ENCODE data around the gene TMEFF2.

- RAMPAGE, long total RNA = no peak
- RRBS = no CpG with 5 or more reads among the region's 5 CpGs
Measured at GRCh38 chr2:190413330-190413974, 5.3 kb downstream of the MFSD6 start.

GRCh38 chr2:190417048-190417607 lies 9.0 kb downstream of the MFSD6 start:
- RAMPAGE, long total RNA = no peak
- RRBS = no CpG with 5 or more reads among the region's 6 CpGs

DNA sequence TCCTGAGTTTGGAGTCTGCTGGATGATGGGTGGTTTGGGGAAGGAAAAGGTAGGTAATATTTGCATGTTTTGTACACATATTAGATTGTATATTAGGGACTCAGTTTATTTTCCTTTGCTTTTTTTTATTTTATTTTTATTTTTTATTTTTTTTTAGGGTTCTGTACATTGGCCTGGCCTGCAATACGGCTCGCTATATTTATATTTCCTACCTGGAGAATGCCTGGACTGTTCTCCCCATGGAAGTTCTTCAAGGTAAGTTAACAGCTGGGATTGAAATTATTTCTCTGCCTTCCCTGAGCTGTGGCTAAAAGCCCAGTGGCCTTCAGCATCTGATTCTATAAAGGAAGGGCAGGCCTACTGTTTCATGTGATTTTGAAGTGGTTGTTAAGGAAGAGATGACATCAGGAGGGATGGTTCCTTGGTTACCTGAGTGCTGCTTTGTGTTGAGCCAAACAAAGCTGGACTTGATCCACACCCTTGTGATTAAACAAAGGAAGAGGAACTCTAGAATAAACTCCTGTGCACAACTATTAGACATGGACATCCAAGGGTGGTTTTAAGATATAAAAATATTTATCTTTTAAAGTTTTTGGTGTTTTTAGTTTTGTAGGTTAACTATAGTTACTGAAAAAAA lies 61.6 kb downstream of the MFSD6 start:
- RAMPAGE, long total RNA = no peak
- RRBS = no CpG with 5 or more reads among the region's 2 CpGs

GRCh38 chr2:190471553-190472051 lies 62.9 kb downstream of the NEMP2 start:
- RAMPAGE, long total RNA = no peak
- RRBS = no CpG with 5 or more reads among the region's 7 CpGs

- RAMPAGE, long total RNA = no peak
- RRBS = no CpG with 5 or more reads among the region's 13 CpGs
Measured at GRCh38 chr2:190499771-190500790, 34.4 kb downstream of the NEMP2 start.

GRCh38 chr2:190504905-190505335 lies 29.6 kb downstream of the NEMP2 start:
- RAMPAGE, long total RNA = no peak
- RRBS = no CpG with 5 or more reads among the region's 3 CpGs

GRCh38 chr2:190718657-190719158 lies 69.8 kb downstream of the NAB1 start:
- RAMPAGE, long total RNA = no peak
- RRBS = no CpG with 5 or more reads among the region's 6 CpGs

DNA sequence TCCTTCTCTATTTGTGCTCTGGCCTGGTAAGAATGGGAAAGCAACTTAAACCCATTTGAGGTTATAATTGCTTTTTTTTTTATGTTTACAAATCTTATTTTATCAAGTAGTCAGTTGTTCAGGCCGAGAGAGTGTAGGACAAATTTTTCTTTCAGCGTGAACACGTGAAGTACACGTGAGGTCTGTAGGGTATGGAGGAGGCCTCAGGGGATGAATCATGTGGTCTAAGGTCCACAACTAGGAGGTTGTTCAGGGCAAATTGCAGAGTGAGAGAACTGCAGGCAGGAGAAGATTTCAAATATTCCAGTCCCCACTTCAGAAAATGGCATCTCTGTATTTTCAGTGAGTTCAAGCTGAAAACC lies 71.2 kb upstream of the GLS start:
- RAMPAGE, long total RNA = no peak
- RRBS = no CpG with 5 or more reads among the region's 4 CpGs

- RAMPAGE, long total RNA = no peak
- RRBS = no CpG with 5 or more reads among the region's 5 CpGs
Measured at GRCh38 chr2:190811087-190811489, 69.5 kb upstream of the GLS start.

DNA sequence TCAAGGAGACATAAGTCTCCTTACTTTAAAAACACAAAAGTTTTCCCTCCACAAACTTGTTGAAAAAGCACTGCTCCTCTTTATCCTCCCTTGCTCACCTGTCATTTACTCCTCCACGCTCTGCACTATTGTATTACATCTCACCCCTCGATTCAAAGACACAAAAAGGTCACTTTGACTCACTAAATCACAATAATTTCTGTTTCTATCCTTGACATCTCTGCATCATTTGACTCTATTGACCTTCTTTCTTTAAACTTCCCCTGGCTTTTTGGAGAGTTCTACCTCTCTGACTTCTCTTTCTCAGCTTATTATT lies 35.0 kb upstream of the GLS start:
- RAMPAGE, long total RNA = no peak
- RRBS = no CpG with 5 or more reads among the region's 2 CpGs

DNA sequence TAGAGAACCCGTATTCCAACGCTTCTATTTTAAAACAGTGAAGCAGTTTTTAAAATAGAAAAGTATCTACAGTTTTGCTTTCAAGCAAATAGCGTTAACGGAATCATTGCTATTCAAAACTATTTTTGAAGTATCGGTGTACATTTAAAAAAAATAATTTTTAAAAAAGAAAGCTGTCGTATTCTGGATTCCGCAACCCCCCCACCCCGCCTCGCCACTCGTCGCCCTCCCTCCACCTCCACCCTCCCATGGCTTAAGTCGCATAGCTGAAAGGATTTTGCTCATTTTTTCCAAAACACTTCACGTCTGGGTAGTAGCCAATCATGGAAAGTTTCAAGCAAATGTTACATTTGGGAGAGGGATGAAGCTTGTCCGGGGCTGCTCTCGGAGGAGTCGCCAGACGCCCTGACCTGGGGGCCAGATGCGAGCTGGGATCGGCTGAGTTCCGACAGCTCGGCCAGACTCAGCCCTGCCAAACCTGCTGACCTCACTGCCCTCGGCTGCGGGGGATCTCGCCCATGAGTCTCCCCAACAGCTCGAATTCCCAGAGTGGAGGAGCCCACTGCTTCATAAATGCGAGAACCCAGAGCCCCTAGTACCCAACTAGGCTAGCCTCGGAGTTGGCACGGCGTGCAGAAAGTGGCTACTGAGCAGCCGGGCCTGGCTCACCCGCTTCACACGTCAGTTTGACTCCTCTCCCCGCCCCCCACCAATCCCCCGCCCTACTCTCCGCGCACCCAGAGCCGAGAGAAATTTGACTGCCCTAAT lies 491 bp upstream of the GLS start:
- RAMPAGE, long total RNA = no peak
- RRBS = no CpG with 5 or more reads among the region's 37 CpGs

DNA sequence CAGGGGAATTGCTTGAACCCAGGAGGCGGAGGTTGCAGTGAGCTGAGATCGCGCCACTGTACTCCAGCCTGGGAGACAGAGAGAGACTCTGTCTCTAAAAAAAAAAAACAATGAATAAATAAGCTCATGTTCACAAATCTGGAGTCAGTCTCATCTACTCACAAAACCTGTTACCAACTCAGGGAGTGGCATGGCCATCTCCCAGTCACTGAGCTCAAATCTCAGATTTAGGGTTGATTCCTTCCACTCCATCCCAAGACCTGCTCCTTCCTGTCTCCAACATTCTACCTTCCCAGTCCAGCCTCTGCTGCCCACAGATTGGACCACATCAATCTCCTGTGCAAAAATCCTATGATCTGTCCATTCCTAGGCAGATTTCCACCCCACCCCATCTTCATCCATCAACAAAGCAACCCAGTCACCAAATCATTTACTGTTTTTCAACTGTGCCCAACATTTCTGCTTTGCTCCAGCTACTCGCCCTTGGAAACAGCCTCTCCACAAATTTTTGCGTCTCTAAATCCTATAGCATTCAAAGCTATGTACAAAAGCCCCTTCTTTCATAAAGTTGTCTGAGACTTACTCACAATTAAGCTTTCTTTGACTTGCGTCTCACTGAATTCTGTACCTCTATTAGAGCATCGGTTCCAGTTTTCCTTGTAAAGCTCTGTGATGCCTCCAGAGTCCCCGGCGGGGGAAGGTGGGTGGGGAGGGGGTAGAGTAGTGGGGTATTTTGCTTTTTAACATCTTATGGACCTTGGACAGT lies 1.5 kb downstream of the STAT1 start:
- RAMPAGE, long total RNA = no peak
- RRBS = no CpG with 5 or more reads among the region's 9 CpGs

DNA sequence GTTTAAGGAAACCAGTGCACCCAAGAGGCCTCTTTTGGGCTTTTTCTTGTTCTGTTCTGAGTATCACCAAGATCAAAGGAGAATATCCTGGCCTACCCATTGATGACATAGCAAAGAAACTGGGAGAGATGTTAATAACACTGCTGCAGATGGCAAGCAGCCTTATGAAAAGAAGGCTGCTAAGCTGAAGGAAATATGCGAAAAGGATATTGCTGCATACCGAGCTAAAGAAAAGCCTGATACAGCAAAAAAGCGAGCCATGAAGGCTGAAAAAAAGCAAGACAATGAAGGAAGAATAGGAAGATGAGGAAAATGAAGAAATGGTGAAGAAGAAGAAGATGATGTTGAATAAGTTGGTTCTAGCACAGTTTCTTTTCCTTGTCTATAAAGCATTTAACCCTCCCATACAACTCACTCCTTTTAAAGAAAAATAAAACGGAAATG lies 23.7 kb upstream of the STAT4 start:
- RAMPAGE, long total RNA = no peak
- RRBS = no CpG with 5 or more reads among the region's 4 CpGs

GRCh38 chr2:191233995-191234194 lies 11.3 kb upstream of the MYO1B start:
- RAMPAGE, long total RNA = no peak
- RRBS = no CpG with 5 or more reads among the region's 2 CpGs

DNA sequence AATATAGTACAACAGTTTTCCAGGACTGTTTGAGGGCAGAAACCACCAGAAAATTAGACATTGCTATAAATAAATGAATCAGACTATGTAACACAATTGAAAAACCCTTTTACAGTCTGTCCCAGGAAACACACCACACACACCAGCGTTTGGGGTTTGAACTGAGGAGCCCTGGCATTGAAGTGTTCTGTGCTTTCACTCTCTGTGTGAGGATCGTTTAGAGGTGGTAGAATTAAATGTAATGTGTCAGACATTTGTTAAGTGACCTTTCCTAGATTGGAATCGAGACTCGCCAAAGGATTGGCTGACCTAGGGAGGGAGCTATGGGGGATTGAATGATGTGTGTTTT lies 1.5 kb downstream of the MYO1B start:
- RAMPAGE, long total RNA = no peak
- RRBS = no CpG with 5 or more reads among the region's 4 CpGs

- RAMPAGE, long total RNA = no peak
- RRBS = no CpG with 5 or more reads among the region's 9 CpGs
Measured at GRCh38 chr2:191265146-191265714, 20.0 kb downstream of the MYO1B start.

GRCh38 chr2:192194813-192195965 lies at the start of gene TMEFF2:
TMEFF2 (minus strand) TSS chr2:192194933.
- RAMPAGE, long total RNA = no peak
- RRBS = 2% methylated on average over 18 of the region's 92 CpGs

GRCh38 chr2:195073257-195073612 lies 583.8 kb upstream of the SLC39A10 start:
- RAMPAGE, long total RNA = no peak
- RRBS = no CpG with 5 or more reads among the region's 19 CpGs

DNA sequence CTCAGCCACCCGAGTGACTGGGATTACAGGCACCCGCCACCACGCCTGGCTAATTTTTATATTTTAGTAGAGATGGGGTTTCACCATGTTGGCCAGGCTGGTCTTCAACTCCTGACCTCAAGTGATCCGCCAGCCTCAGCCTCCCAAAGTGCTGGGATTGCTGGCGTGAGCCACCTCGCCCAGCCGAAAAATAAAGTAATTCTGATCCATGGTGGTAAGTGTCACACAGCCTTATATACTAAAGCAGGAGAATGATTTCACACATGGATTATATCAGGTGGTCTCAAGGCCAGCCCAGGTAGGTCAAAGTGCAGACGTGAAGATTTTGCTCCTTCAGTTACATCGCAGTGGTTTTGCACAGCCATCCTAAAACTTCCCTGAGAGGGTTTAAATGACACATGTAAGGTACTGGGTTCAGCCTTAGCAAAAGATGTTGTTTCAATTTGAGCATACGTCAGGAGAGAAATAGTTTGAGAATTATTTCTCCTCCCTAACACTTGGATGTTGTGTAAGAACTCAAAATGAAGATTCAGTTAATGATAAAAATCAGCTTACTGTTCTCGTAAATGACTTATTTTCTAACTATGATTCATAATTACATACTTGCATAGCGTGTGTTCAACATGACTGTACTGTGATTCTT lies 93.1 kb upstream of the SLC39A10 start:
- RAMPAGE, long total RNA = no peak
- RRBS = no CpG with 5 or more reads among the region's 12 CpGs

GRCh38 chr2:195590525-195591030 lies 66.4 kb upstream of the SLC39A10 start:
- RAMPAGE, long total RNA = no peak